Skeletal muscle tissue (tissue), 7 donors: ENCODE measurements around the genes C21orf62 and TMEM50B.

DNA sequence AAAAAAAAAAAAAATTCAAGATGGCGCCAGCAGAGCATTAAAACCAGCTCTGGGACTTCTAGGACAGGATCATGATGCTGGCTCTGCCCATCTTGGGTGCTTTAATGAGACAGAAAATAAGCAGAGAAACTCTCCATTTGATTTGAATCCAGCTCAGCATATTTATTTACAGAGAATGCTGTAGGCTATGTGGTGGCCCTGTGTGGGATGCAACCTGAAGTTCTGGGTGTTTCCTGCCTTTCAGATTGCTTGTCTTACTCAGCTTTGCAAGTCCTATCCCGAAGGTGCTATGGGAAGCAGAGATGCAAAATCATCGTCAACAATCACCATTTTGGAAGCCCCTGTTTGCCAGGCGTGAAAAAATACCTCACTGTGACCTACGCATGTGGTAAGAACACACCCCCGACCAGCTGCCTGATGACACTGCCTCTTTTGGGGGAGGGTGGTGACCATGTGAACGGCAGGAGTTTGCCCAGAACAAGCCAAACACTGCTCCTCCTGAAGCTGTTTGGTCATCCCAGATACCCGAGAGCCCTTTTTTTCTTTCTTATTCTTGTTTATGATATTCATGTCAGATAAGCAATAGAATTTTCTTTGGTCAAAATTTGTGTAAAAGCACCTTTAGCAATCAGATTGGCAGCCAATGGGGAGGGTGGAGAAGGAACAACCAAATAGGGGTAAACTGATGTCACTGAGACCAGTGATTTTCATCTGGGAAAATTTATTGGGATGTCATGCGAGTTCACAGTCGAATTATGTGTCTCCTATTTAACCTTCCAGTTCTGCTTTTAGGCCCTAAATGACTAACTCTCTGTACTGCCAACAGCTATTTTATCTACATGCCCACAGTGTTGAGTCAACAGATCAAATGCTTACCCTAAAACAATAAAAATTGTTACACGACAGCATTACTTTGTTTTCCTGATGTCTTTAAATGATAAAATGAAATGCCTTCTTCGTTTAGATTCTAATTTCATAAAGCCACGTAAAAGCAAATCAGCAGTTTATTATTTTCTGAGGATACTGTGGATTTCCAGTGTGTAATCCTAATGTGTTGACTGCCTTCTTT lies 82.6 kb downstream of the EVA1C start:
- PRO-cap, 3 experiments = no peak in any of the 3 experiments
- RAMPAGE, long total RNA = no peak
- RRBS, 2 experiments = no CpG with 5 or more reads among the region's 13 CpGs

- PRO-cap, 3 experiments = no peak in any of the 3 experiments
- RAMPAGE, long total RNA = no peak
- RRBS, 2 experiments = no CpG with 5 or more reads among the region's 8 CpGs
Measured at GRCh38 chr21:32726500-32727035, 1.2 kb downstream of the SYNJ1 start.

DNA sequence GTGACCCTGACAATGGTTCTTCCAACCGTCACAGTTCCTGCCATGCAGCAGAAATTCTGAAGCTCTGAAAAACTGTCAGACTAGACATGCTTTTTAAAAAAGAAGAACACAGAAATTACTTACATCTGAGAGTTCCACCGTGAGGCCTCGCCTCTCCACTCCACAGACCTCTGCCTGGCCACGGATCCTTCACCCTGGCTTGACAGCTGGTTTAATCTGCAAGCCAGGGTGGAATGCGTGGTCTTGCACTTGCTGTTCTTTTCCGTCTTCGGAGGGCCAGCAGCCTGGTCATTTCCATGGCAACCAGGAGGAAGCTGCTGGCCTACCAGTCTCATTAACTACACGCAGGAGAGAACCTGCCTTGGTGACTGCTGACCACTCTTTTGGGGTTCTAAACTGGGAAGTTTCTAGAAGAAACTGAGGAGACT lies at the start of gene C21orf62:
C21orf62 (minus strand) TSS at position 235 of the 428 bp plus-strand sequence.
- PRO-cap, 3 experiments = no peak in any of the 3 experiments
- RAMPAGE, long total RNA = no peak
- RRBS, 2 experiments = no CpG with 5 or more reads among the region's 8 CpGs

GRCh38 chr21:32886235-32886854 lies 72.8 kb upstream of the C21orf62 start:
- PRO-cap, 3 experiments = no peak in any of the 3 experiments
- RAMPAGE, long total RNA = no peak
- RRBS, 2 experiments = no CpG with 5 or more reads among the region's 12 CpGs

DNA sequence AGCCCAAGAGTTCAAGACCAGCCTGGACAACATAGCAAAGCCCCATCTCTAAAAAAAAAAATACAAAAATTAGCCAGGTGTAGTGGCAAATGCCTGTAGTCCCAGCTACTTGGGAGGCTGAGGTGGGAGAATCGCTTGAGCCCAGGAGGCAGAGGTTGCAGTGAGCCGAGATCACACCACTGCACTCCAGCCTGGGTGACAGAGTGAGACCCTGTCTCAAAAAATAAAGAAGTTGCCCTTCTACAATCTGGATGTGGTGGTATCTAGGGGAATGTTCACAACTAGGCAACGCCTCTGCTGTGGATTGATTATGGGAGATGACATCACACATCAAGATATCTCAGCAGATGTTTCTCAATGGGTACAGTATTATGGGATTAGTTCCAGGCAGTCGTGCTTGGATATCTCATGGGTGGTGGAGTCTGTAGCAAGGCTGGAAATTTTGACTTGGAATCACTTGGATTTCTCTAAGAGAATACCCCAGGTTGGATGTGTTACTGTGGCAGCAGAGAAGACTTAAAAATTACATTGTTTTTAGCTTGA lies 7.7 kb downstream of the IFNAR2 start:
- PRO-cap, 3 experiments = no peak in any of the 3 experiments
- RAMPAGE, long total RNA = no peak
- RRBS, 2 experiments = no CpG with 5 or more reads among the region's 4 CpGs

- PRO-cap, 3 experiments = no peak in any of the 3 experiments
- RAMPAGE, long total RNA = no peak
- RRBS, 2 experiments = no CpG with 5 or more reads among the region's 6 CpGs
Measured at GRCh38 chr21:33260104-33260553, 6.0 kb upstream of the IL10RB start.

GRCh38 chr21:33300748-33301611 lies 23.8 kb upstream of the IFNAR1 start:
- PRO-cap, 3 experiments = no peak in any of the 3 experiments
- RAMPAGE, long total RNA = no peak
- RRBS, 2 experiments = no CpG with 5 or more reads among the region's 9 CpGs

DNA sequence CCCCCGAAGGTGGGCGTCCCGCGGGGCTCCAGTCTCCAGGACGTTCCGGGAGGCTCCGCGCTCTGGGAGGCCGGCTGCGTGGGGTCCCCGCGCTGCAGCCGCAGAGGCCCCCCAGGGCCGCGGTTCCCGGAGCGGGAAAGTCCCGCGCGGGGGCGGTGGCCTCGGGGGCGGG lies 147 bp upstream of the IFNGR2 start:
- PRO-cap, 3 experiments = peak in 3 of 3 experiments; most common plus-strand start position 38 of the sequence (in 1); most common minus-strand start position 125 of the sequence (in 2)
- RAMPAGE, long total RNA = no peak
- RRBS, 2 experiments = 2 to 3% methylated on average over 14 of the region's 23 CpGs

DNA sequence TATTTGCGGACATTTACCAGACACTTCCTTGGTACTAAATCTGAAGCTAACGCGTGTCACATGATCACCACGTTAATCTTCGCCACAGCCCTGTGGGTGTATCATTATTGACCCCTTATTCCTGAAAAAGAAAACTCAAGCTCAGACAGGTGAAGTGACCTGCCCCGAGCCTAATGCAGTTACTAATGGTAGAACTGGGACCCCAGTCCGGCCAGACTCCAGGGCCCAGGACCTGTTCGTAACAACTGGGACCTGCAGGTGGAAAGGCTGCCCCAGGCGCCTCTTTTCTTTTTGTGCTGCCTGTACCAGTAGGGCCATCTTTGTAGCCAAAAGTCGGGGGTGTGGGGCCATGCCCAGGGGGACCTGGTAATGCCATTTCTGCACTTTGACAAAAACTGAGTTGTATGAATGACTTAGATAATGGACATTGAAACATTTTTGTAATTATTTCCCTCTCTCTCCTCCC lies 11.2 kb downstream of the IFNGR2 start:
- PRO-cap, 3 experiments = no peak in any of the 3 experiments
- RAMPAGE, long total RNA = no peak
- RRBS, 2 experiments = no CpG with 5 or more reads among the region's 10 CpGs

DNA sequence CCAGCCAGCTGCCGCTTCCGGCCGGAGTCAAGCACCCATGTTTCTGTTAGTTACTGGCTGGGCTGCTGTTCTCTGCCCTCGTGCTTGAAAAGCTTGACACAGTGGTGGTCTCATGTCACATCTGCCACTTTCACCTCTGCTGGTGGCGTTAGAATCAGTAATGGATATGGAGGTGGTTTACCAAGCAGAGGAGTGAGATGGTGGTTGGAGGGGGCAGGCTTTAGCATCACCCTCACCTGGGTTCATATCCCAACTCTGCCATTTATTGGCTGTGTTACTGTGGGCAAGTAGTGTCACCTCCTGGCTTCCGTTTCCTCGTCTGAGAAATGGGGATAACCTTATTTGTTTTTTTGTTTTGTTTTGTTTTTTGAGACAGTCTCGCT lies 21.2 kb downstream of the IFNGR2 start:
- PRO-cap, 3 experiments = no peak in any of the 3 experiments
- RAMPAGE, long total RNA = no peak
- RRBS, 2 experiments = no CpG with 5 or more reads among the region's 8 CpGs

DNA sequence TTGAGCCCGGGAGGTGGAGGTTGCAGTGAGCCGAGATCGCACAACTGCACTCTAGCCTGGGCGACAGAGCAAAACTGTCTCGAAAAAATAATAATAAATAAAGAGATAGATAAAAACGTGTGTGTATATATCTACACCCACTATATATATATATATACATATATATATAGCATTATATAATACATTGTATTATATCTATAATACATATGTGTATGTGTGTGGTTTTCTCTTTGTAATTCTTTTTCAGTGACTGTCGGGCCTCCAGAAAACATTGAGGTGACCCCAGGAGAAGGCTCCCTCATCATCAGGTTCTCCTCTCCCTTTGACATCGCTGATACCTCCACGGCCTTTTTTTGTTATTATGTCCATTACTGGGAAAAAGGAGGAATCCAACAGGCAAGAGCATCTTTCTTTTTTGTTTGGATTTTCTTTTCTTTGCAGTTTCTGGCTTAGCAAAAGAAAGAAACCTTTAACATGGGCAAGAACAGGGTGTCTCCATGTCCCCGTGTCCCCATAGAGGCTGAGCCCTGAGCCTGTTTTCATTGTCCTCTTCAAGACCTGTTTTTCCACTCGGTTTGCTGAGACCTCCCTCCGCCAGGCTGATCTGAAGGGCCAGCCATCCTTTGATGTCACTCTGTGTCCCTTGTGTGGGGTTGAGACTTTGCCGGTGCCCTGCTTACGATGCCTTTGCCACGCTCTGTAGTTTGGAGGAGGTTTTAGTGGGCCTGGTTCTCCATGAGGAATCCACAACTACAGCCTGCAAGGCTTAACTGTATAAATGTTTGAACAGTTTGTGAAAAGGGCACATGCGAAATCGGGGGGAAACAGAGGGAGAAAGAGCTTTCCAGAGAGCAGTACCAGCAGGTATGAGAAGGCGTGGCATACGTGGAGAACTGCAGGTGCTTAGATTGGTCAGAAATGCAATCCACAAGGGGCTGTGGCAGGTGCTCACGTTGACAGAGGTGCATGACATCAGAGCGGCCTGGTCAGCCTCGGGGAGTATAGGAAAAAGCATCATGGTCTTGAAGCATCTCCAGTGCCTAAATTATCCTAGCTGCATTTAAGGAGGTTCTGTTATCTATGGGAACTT lies 23.8 kb downstream of the IFNGR2 start:
- PRO-cap, 3 experiments = no peak in any of the 3 experiments
- RAMPAGE, long total RNA = no peak
- RRBS, 2 experiments = no CpG with 5 or more reads among the region's 22 CpGs

DNA sequence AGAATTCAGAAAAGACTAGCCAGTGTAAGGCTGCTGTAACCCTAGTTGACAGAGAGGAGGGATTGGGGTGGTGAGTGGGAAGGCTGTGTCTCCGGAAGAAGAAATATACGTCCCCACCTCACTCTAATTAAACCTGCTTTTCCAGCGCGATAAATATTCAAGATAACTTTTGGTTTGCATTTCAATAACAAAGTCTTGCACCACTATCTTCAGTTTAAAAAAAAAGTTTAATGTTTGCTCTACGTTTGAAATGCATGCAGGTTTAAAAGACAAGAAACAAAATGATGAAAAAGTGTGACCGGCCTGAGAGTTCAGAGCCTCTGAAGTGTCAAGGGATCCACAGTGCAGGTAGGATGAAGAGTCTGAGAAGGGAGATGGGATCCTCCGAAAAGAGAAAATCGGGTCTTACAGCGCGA lies 1.2 kb downstream of the TMEM50B start:
- PRO-cap, 3 experiments = no peak in any of the 3 experiments
- RAMPAGE, long total RNA = no peak
- RRBS, 2 experiments = no CpG with 5 or more reads among the region's 10 CpGs

- PRO-cap, 3 experiments = peak in 3 of 3 experiments; most common minus-strand start chr21:33479951 (in 2)
- RAMPAGE, long total RNA = start-site peak on the minus strand at chr21:33479856-33479945, 332 and 39 reads in 2 replicates
- RRBS, 2 experiments = 1 to 3% methylated on average over 35 of the region's 111 CpGs
Measured at GRCh38 chr21:33478954-33480036, at the start of gene TMEM50B. Gene TMEM50B (minus strand): TSS chr21:33479974.

DNA sequence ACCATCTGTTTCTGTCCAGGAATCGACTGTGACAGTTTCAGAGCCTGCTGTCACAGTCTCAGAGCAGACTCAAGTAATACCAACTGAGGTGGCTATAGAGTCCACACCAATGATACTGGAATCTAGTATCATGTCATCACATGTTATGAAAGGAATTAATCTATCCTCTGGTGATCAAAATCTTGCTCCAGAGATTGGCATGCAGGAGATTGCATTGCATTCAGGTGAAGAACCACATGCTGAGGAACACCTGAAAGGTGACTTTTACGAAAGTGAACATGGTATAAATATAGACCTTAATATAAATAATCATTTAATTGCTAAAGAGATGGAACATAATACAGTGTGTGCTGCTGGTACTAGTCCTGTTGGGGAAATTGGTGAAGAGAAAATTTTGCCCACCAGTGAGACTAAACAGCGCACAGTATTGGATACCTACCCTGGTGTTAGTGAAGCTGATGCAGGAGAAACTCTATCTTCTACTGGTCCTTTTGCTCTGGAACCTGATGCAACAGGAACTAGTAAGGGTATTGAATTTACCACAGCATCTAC lies 10.8 kb downstream of the SON start:
- PRO-cap, 3 experiments = no peak in any of the 3 experiments
- RAMPAGE, long total RNA = no peak
- RRBS, 2 experiments = no CpG with 5 or more reads among the region's 3 CpGs

DNA sequence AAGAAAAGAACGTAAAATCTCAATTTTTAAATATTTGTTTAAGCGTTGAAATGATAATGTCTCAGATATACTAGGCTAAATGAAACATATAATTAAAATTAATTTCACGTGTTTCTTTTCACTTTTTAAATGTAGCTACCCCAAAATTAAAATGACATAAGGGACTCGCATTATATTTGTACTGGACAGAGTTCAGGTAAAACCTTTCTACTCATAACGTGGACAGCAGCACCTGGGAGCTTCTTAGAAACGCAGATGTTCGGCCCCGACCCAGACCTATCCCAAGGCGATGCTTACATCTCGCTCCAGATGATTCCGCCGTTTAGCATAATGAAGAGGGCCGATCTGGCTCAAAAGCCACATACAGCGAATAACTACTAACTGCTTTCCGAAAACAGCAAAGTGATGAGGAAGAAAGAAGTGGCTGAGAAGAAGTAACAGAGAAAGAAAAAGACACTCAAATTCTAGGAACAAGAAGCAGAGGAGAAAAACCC lies 612 bp downstream of the CRYZL1 start:
- PRO-cap, 3 experiments = no peak in any of the 3 experiments
- RAMPAGE, long total RNA = no peak
- RRBS, 2 experiments = no CpG with 5 or more reads among the region's 15 CpGs

- PRO-cap, 3 experiments = no peak in any of the 3 experiments
- RAMPAGE, long total RNA = no peak
- RRBS, 2 experiments = no CpG with 5 or more reads among the region's 4 CpGs
Measured at GRCh38 chr21:33765629-33766549, 123.6 kb downstream of the ITSN1 start.

DNA sequence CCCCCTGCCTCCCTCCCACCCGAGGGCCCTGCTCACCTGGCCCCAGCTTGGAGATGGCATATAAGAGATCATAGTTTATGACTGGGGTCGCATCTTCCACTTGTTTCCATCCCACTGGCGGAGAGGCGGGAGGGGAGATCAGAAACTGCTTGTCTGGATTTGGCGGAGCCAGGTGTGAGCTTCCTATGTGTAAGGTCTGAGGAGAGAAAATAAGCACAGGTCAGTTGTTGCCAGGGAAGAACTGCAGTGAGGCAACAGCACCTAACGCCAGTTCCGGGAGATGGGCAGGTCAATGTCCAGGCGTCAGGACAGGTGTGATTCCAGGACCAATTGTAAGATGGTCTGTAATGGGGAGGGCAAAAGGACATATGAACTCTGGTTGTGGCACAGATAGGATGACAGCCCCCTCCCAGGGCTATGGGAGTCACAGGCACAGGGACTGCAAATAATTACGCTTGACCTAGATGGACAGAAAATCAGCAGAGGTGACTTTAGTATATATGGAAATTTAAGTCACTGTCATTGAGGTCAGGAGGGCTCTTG lies 9.5 kb upstream of the KCNE1 start:
- PRO-cap, 3 experiments = no peak in any of the 3 experiments
- RAMPAGE, long total RNA = no peak
- RRBS, 2 experiments = no CpG with 5 or more reads among the region's 9 CpGs

DNA sequence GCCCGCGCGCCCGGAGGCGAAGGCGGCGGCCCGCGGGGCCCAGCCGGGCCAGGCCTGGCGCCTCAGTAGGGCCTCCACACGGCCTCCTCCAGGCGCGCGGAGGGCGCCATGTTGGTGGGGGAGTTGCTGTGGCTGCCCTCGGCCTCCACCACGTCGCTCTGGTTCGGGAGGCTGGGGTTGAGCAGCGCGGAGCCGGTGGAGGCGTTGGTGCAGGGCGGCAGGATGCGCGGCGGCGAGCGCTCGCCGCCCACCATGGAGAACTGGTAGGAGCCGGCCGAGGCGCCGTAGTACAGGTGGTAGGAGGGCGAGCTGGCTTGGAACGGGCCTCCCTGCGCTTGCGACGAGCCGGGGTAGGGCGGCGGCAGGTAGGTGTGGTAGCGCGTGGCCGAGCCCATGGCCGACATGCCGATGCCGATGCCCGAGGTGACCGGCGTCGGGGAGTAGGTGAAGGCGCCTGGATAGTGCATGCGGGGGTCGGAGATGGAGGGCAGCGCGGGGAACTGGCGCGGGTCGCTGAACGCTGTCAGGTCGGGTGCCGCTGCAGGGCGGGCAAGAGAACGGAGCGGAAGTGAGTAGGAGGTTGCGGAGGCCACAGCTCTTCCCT lies 123.4 kb downstream of the CLIC6 start:
- PRO-cap, 3 experiments = no peak in any of the 3 experiments
- RAMPAGE, long total RNA = no peak
- RRBS, 2 experiments = 75% methylated on average over 24 to 27 of the region's 69 CpGs

DNA sequence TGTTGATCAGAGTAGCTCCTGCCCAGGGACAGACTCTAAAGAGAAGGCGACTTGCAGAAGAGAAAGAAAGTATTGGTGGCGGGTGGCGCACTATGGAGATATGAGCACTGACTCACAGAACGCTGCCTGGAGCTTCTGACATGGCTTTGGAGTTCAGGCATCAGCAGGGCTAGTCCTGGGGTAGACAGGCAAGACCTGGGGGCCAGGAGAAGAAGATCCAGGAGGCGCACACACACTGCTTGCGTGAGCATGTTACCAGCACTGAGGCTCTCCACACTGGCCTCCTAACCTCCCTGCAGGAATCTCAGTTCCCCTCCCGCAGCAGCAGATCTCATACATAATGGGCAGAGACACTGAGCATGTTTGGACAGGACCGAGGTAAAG lies 175.3 kb downstream of the CLIC6 start:
- PRO-cap, 3 experiments = no peak in any of the 3 experiments
- RAMPAGE, long total RNA = no peak
- RRBS, 2 experiments = no CpG with 5 or more reads among the region's 8 CpGs

DNA sequence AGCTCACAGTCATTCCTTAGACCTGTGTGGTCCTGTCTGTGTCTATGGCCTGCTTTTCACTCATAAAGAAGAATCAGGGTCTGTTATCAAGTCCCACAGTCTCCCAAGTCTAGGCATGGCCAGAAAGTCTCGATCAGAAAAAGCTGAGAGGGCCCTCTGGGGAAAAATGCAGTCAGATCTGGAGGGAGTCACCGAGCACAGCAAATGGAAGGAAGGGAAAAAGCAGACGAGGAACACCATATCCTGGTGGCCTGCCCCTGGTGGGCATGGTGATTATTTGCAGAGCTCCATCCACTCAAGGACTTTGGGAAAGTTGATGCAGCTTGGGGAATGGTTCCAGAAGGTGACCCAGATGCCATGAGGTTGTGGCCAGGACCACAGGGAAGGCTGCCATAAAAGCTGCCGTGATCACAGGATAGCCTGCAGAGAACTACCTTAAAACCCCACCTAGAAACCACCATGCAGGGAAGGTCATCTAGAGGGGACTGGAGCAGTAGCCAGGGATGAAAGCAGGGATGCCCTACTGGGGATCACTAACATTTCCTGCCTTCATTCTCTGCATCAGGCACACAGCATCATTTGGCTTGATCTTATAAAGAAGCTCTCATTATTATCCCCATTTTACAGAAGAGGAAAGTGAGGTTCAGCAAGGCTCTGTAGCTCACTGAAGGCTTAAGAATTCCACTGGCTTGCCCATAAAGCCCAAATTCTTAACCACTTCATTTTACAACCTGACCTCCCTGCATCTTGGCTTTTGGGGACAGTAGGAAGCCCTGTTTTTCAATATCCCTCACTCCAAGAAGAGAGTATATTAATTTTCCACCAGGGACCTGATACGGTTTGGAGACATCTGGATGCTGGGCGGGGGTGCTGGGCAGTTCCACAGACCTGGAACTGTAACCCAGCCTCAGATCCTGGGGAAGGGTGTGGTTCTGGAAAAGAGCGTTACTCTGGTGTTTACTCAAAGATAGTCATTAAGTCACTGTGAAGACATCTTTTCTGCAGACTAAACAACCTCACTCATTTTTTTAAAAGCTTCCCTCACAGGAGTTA lies 189.4 kb downstream of the CLIC6 start:
- PRO-cap, 3 experiments = no peak in any of the 3 experiments
- RAMPAGE, long total RNA = no peak
- RRBS, 2 experiments = no CpG with 5 or more reads among the region's 7 CpGs